Metastatic Breast Carcinoma in the Brain (tissue), 10 donors: ENCODE results near the gene CDKN3.

DNA sequence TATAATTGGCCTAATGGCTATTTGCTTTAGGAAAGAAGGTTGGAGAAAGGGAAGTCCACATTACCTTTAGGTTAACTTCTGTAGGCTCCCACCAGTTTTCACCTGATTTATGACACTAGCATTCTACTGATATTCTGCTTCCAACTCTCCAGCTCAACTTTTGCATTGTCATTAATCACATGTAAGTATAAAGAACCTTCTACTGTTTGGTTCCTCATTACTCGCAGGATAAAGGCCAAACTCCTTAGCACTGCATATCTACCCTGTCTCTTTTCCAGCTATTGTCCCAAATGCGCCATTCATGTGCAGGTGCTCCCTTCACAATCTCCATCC, 3.4 kb downstream of the DDHD1 start:
- PRO-cap, 10 experiments, result no peak in any of the 10 experiments

GRCh38 chr14:53151052-53151521, 2.0 kb downstream of the DDHD1 start:
- PRO-cap, 10 experiments, result no peak in any of the 10 experiments

- PRO-cap, 10 experiments, result no peak in any of the 10 experiments
These were observed 348.2 kb downstream of the BMP4 start for GRCh38 chr14:53608392-53608935.

DNA sequence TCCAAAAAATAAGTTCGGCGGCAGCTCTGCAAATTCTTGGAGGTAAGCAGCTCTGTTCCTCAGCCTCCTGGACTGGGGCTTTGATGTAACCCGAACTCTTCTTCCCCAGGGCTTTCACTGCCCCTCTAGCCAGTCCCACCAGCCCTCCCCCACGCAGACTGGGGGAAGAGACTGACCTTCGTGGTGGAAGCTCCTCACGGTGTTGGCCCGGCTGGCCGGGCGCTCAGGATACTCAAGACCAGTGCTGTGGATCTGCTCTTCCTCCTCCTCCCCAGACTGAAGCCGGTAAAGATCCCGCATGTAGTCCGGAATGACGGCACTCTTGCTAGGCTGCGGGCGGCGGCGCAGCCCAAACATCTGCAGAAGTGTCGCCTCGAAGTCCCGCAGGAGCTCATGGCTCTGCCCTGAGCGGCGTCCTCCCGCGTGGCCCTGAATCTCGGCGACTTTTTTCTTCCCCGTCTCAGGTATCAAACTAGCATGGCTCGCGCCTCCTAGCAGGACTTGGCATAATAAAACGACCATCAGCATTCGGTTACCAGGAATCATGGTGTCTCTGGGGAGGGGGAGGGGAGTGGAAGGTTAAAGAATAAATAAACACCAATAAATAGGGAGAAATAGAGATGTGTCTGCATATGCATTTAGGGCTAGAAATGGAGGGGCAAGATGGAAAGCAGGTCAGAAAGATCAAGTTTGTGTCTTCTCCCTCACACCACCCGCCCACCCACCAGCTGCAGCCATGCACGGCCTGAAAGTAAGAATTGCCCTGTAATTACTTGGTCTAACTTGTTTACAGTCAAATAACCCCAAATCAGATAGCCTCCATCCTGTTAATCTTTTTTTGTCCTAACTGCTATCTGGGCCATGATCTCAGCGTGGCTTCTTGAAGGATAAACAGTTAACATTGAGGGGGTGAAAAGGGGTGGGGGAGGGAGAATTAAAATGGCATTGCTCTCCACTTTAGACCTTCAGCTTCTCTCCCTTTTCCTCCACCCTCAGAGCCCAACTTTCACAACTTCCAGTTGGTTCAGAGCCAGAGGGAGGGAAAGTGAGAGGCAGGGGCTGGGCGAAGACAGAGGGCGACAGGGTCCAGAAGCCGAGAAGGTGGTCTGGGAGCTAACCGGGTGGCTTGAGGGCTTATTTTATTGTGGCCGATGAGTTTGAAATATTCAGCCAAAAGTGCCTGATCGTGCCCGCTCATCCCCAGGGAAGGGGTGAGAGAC, 4.5 kb downstream of the BMP4 start:
- PRO-cap, 10 experiments, result peak in 1 of 10 experiments; most common plus-strand start position 316 of the sequence (in 1); most common minus-strand start position 431 of the sequence (in 1)

DNA sequence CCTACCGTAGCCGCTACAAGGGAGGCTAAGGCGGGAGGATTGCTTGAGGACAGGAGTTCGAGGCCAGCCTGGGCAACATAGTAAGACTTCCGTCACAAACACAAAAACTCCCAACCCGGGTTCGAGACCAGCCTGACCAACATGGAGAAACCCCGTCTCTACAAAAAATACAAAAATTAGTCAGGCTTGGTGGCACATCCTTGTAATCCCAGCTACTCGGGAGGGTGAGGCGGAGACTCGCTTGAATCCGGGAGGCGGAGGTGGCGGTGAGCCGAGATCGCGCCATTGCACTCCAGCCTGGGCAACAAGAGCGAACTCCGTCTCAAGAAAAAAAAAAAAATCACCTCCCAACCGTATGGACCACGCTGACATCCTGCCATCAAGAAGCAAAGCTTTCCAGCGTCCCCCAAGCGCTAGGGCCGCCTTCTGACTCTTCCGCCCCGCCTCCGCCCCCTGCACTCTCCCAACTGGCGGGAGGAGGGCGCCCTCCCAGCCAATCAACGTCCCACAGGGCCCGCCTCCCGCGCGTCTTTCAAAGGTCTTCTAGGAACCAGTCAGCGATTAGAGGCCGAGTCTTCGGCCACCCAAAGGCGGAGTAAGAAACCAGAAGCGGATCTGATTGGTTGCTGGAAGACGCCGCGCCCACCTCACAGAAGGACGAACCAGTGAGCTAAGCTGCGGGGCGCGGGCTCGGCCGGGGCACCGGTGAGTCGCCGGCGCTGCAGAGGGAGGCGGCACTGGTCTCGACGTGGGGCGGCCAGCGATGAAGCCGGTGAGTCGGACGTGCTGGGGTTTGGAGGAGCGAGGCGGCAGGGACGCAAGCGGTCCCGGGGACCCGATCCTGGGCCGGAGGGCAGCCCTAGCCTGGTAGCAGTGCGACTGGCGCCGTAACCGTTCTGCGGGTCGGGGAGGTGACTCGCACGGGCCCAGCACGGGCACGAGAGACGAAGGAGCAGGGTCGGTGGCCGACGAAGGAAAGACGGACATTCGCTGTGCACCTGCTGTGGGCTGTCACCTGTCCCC, at the start of gene CDKN3:
CDKN3 (plus strand) TSS at position 702 of the 1,023 bp plus-strand sequence.
- PRO-cap, 10 experiments, result peak in 10 of 10 experiments; most common plus-strand start position 708 of the sequence (in 4); most common minus-strand start position 469 of the sequence (in 10)

GRCh38 chr14:54569860-54570804, 3.2 kb downstream of the SAMD4A start:
- PRO-cap, 10 experiments, result no peak in any of the 10 experiments

- PRO-cap, 10 experiments, result no peak in any of the 10 experiments
These were observed 118.6 kb downstream of the GCH1 start for GRCh38 chr14:54783801-54784579.

- PRO-cap, 10 experiments, result peak in 8 of 10 experiments; most common plus-strand start chr14:54902325 (in 6); most common minus-strand start chr14:54902225 (in 6)
These were observed 540 bp downstream of the GCH1 start for GRCh38 chr14:54901993-54902578.

- PRO-cap, 10 experiments, result no peak in any of the 10 experiments
These were observed 1.6 kb downstream of the MAPK1IP1L start for GRCh38 chr14:55053018-55053535.

GRCh38 chr14:55077025-55077606, 25.7 kb downstream of the MAPK1IP1L start:
- PRO-cap, 10 experiments, result no peak in any of the 10 experiments

DNA sequence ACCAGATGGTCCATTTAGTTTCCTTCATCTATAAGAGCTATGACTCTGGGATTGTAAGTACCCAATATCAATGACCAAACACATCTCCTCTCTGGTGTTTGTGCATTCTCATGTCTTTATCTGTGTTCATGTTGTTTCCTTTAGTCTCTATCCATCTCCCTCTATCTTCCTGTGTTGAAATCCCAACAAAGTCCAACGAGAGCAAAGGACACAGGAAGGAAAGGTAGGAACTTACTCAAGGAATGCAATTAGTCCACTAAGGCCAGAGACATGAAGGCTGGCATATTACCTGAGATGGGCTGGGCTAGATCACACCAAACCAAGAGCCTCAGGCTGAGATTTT, 14.4 kb upstream of the LGALS3 start:
- PRO-cap, 10 experiments, result no peak in any of the 10 experiments

GRCh38 chr14:55131829-55132213, 2.8 kb downstream of the LGALS3 start:
- PRO-cap, 10 experiments, result peak in 4 of 10 experiments; most common plus-strand start chr14:55132003 (in 3); most common minus-strand start chr14:55131947 (in 4)

DNA sequence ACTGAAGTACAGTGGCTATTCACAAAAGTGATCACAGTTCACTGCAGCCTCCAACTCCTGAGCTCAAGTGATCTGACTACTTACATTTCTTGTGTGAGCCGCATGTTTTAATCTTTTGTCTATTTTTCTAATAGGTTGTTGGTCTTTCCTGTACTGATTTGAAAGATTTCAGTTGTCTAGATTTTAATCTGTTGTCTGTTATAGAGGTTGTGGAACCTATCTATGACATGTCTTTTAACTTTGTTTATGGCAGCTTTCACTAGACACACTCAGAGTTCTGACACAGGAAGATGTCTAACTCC, 37.4 kb downstream of the ATG14 start:
- PRO-cap, 10 experiments, result no peak in any of the 10 experiments

GRCh38 chr14:55448026-55448550, 7.7 kb upstream of the TBPL2 start:
- PRO-cap, 10 experiments, result no peak in any of the 10 experiments

DNA sequence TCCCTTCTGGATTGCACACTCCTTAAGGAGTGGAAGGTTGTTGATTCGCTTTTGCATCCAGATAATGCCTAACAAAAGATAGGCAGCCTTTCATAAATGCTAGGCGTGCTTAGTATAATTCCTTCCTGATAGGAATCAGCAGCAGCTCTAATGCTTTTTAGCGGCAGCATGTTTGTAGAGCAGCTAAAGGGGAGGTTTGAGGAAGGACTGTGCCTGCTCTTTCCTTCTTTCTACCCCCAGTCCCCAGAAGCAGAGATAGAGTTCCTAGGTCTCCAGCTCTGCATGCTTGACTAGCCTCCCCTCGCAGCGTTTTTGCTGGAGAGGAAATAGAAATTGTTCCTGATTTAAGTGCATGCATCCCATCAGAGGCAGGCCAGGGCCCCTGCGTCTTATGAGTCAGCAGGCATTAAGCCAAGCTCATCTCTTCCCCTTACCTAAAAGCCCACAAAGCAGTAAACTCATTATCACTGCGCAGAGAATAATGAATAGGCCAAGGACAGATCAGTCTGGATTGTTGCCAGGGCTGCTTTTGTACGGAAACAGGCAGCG, 14.0 kb upstream of the TBPL2 start:
- PRO-cap, 10 experiments, result no peak in any of the 10 experiments

GRCh38 chr14:55705872-55706530, 126.0 kb downstream of the KTN1 start:
- PRO-cap, 10 experiments, result peak in 2 of 10 experiments; most common plus-strand start chr14:55706180 (in 1); most common minus-strand start chr14:55706076 (in 2)

GRCh38 chr14:56125179-56125887, 7.1 kb downstream of the PELI2 start:
- PRO-cap, 10 experiments, result no peak in any of the 10 experiments

DNA sequence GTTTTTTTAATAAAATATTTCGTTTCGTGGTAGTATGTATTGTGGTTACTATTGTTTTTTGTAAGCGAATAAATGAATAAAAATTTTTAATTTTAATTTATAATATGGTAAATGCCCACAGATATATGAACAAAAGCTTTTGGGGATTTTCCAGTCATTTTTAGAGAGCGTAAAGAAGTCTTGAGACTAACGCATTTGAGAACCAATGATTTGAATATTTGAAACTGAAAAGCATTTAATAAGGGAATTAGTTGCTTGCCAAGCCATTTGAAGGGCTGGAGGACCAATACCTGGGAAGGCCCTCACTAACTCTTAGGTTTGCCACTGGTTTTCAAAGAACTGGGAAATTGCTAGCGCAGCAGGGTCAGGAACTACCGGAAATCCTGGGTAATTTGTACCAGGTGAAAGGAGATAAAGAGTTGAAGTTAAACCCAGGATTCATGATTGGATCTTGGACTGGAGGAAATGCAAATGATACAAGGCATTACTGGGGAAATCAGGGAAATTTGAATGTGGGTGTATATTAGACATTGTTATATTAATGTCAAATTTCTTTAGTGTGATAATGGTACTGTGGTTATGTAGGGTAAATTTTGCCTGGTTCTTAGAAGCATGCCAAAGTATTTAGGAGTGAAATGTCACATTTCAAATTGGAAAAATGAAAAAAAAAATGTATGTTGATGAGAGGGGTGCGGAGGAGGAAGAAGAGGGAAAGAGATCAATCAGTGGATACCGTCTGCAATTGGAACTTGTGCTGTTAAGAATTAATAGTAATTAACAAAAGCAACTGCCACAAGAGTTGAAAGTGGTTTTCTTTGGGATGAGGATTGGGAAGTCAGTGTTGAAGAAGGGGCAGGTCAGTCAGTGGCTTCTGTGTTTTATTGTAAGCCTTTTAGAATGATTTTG, 91.6 kb downstream of the PELI2 start:
- PRO-cap, 10 experiments, result no peak in any of the 10 experiments

DNA sequence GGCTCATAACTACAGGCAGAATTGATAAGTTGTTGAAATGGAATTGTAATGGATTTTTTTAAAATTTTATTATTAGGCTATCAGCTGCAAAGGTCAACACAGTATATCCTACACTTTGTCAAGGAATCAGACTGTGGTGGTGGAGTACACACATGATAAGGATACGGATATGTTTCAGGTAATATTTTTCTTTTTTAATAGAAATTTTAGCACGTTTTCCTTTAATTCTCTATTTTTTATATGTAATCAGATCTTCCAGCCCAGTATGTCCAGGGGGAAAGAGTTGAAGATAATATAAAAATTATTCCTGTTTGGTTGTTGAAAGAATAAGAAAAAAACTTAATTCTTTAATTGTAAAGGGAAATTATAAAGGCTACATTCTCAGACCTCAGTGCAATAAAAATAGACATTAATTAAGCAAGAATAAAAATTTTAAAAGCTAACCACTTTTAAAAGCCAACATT, 161.4 kb downstream of the PELI2 start:
- PRO-cap, 10 experiments, result no peak in any of the 10 experiments

DNA sequence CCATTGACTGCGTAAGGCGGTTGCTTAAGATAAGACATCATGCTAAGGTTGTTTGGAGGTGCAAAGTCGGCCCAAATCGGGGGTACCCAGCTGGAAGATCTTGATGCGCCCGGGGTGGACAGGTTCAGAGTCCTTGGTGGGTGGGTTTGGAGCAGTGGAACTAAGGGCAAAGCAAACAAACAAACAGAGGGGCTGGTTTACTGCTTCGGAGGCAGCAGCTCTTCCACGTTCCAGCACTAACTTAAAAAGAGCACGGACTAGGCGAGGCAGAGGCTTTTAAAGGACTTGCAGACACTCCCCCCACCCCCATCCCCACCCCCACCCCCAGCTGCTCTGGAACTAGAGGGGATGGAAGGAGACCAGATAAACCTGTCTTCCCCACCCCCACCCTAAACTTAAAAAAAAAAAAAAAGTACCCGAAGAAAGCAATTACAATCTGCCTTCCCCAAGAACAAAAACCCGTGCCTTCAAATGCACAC, 4.8 kb downstream of the OTX2 start:
- PRO-cap, 10 experiments, result no peak in any of the 10 experiments